ENCODE measurements around a stretch of chr12.

DNA sequence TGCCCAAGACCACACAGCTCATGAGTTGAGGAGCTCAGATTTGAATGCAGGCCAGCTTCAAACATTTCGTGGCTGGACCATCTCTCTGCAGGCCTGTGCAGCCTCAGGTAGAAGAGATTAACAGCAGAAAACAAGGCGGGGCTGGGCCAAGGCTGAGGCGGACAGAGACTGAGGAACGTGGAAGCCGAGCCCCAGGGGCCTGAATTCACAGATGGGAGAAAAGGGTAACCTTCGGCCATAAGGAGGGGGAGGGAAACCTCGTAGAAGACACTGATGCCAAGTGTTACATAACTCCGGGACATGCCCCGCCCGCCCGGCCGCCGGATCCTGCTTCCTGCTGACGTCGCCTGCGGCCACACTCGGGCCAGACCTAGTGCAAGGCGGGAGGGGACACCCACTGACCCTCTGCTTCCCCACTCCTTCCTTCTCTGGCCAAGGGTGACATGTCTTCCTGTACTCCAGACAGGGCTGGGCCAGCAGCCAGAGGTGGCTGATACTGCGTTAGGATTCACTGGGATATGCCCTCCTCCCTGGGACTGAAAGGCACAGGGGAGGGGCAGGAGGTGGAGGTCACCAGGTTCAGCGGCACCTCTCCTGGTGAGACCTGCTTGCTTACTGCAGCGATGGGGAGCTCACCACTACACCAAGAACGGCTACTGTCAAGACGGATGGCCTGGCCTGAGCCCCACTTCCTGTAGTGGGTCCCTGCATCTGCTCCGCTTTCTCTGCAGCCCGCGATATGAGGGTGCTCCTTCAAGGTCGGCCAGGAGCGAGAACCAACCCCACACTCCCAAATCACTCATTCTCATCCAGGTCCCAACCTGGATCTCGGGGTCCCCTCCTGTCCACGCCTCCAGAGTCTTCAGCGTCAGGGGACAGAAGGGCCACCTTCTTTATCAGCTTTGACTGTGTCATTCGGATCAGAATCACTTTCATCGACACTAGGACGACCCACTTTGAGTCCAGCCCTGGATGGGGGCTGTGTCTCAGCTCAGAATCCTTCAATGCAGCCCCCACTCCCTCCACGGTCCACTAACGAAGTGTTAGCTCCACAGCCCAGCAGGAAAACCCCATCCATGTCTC, 87.1 kb downstream of the RFLNA start:
- RRBS, 2 experiments = no CpG with 5 or more reads among the region's 36 CpGs
CAGE:
- cytosol, long polyA minus RNA = no peak
- cytosol, long polyA plus RNA = no peak
- long polyA plus RNA = no peak
- nucleus, long polyA minus RNA = no peak
- nucleus, long polyA plus RNA = no peak

DNA sequence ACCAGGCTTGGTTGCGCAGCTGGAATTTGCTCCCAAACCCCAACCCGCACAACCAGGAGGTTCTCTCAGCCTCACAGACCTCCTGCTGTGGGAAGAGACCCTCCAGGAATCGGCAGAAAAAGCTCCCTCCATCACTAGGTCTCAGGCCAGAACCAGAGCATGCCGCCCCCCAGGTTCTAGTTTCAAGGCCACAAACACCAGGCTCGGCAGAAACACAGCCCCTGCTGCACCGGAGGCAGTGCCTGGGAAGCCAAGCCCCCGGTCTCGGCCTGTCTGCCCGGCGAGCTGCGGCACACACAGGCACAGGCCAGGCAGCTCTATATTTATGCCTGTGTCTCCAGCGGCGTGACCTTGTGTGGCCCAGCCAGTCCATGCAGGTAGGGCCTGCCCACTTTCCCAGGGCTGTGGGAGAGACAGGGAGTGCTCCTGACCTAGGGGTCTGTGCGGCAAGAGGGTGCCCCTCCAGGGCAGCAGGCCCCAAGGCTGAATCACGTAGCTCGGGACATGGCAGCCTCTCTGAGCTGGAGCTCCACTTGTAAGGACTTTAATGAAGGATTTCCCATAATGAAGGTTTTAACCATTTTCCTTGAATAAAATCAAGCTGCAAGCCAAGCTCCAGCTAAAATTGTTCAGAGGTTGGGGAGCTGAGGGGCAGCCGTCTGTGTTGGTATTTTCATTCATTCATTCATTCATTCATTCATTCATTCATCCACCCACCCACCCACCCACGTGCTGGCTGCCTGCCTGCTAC, 91.8 kb downstream of the RFLNA start:
- RRBS, 2 experiments = no CpG with 5 or more reads among the region's 18 CpGs
CAGE:
- cytosol, long polyA minus RNA = no peak
- cytosol, long polyA plus RNA = no peak
- long polyA plus RNA = no peak
- nucleus, long polyA minus RNA = no peak
- nucleus, long polyA plus RNA = no peak

- RRBS, 2 experiments = 91% methylated on average over 6 of the region's 30 CpGs; no CpG with 5 or more reads in 1 of the 2 experiments
CAGE:
- cytosol, long polyA minus RNA = no peak
- cytosol, long polyA plus RNA = no peak
- long polyA plus RNA = no peak
- nucleus, long polyA minus RNA = no peak
- nucleus, long polyA plus RNA = no peak
Measured at GRCh38 chr12:124396652-124397338, 101.9 kb downstream of the RFLNA start.

DNA sequence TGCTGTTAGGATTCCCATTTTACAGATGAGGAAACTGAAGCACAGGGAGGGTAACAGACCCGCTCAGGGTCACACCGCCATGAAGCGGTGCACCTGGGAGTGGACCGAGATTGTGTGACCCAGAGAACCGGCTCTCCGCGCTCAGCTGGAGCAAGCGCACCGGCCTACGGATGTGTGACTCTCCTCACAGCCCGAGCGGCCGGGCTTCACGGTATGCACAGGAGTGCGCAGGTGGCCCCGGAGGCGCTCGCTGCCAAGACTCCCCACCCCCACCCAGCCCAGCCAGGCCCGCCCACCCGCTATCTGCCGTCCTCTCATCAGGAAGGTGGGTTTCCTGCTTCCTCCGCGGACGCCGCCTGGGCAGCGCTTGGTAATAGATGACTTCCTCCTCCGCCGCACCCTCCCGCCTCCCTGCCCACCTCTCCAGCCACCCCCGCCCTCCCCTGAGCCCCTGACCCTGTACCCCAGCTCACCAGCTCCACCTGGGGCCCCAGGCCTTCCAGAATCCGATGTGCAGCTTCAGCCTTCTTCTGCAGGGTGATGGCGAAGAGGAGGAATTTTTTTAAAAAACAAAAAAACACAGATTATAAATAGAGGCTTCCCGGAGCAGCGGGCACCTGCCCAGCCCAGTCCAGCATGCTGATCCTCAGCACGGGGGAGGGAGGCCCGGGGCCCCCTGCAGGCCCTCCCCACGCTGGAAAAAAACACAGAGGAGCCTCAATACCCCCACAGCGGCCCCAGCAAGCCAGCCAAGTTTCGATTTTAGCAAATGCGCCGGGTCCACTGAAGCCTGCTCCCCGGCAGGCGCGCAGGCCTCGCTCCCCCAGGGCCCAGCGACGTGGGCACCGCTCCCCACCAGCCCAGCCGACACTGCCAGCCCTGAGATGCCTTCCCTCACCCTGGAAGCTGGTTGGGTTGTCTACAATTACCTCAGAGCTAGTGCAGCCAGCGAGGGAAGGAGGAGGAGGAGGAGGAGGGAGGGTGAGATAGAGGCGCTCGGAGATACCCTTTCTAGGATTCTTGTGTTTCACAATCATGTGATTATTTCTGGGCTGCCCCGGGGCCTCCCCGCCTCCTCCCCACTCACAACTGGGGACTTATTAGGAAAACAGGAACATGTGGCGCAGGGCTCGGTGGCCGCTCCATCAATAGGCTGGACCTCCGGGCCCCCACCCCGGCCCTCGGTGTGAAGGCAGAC, 110.4 kb downstream of the NCOR2 start:
- RRBS, 2 experiments = 95 to 96% methylated on average over 19 to 21 of the region's 60 CpGs
CAGE:
- cytosol, long polyA minus RNA = no peak
- cytosol, long polyA plus RNA = no peak
- long polyA plus RNA = no peak
- nucleus, long polyA minus RNA = no peak
- nucleus, long polyA plus RNA = no peak

GRCh38 chr12:124486304-124486939, 81.0 kb downstream of the NCOR2 start:
- RRBS, 2 experiments = 97 to 99% methylated on average over 4 of the region's 27 CpGs
CAGE:
- cytosol, long polyA minus RNA = no peak
- cytosol, long polyA plus RNA = no peak
- long polyA plus RNA = no peak
- nucleus, long polyA minus RNA = no peak
- nucleus, long polyA plus RNA = no peak

DNA sequence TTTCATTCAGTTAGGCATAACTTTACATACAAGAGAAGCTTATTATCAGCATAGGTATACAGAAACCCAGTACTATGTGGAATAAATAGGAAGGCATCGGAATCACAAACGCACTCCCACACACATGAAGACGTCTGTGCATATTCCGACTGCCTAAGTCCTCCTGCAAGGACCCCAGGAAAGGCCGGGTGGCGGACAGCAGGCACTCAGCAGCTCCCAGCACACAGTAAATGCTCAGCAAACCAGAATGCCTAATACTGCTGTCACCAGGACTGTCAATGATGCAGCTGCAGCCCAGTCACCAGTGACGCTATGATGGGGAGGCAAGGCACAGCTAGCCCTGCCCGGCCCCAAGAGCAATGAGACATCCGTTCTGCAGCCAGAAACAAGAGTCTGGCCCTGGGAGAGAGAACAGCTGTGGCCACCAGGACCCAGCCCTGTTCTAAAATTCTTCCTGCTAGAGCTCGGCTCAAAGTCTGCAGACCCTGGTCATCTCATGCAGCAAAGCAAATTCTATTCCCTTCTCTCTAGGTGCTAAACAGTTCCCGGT, 69.8 kb downstream of the NCOR2 start:
- RRBS, 2 experiments = no CpG with 5 or more reads among the region's 11 CpGs
CAGE:
- cytosol, long polyA minus RNA = no peak
- cytosol, long polyA plus RNA = no peak
- long polyA plus RNA = no peak
- nucleus, long polyA minus RNA = no peak
- nucleus, long polyA plus RNA = no peak

- RRBS, 2 experiments = under 1% methylated on average over 5 of the region's 11 CpGs; no CpG with 5 or more reads in 1 of the 2 experiments
CAGE:
- cytosol, long polyA minus RNA = no peak
- cytosol, long polyA plus RNA = no peak
- long polyA plus RNA = no peak
- nucleus, long polyA minus RNA = no peak
- nucleus, long polyA plus RNA = no peak
Measured at GRCh38 chr12:124568033-124568249, 529 bp upstream of the NCOR2 start.

DNA sequence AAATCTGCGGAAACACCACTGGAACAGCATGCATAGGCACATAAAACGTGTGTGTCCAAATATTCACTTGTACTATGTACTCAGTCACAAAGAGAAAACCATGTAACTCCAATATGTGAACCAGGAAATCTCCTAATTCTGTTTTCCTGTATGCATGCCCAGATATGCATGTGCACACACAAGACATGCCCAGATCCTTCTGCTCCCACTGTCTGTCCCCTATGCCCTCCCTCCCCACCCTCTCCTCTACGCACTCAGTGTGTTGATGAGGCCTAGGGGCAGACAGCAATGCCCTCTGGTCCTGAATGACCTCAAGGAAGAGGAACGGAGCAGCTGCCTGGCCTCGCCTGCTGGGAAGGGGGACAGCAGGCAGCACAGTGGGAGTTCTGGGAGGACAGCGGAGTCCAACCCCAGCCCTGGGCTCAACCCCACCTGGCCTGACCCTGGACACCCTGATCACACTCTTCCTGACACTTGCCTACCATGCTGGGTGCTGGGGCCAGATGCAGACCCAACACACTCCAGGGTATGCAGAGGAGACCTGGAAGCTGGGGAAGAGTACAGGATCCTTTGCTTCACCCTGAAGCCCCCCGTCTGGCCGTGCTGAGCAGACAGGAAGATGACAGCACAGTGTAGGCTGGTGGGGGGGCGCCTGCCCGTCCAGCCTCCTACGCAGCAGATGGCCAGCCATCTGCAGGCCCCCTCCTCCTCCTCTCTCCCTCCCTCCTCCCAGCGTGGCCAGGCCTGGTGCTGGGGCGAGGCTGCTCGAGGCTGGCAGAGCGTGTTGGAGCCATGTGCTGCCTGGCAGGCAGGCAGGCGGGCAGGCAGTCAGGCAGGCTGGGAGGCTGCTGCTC, 106.6 kb upstream of the NCOR2 start:
- RRBS, 2 experiments = no CpG with 5 or more reads among the region's 16 CpGs
CAGE:
- cytosol, long polyA minus RNA = no peak
- cytosol, long polyA plus RNA = no peak
- long polyA plus RNA = no peak
- nucleus, long polyA minus RNA = no peak
- nucleus, long polyA plus RNA = no peak

DNA sequence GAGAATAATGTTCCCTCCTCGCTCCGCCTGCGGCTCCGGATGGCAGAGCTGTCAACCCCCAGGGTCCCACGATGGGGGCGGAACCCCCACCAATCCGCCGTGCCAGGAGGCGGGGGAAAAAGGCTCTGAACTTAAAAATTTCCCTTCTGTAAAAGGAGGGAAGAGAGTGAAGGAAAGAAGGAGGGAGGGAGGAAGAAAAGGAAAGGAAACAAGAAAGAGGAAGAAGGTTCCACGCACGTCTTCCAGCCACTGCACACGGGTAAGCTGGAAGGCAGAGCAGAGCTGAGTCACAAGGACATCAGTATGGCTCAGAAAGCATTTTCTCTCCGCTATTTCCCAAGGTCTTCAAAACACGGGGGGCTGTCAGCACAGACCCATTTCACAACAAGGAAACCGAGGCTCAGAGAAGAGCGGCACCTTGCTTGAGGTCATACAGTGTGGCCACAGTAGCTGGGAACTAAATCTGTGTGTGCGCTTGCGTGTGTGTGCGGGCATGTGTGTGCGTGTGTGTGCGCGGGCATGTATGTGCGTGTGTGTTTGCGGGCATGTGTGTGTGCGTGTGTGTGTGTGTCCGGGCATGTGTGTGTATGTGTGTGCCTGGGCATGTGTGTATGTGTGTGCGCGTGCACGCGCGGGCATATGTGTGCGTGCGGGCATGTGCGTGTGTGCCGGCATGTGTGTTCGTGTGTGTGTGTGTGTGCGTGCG, 108.9 kb upstream of the NCOR2 start:
- RRBS, 2 experiments = 96 to 98% methylated on average over 5 of the region's 38 CpGs
CAGE:
- cytosol, long polyA minus RNA = no peak
- cytosol, long polyA plus RNA = no peak
- long polyA plus RNA = no peak
- nucleus, long polyA minus RNA = no peak
- nucleus, long polyA plus RNA = no peak

GRCh38 chr12:124694597-124695444, 127.4 kb upstream of the NCOR2 start:
- RRBS, 2 experiments = no CpG with 5 or more reads among the region's 12 CpGs
CAGE:
- cytosol, long polyA minus RNA = no peak
- cytosol, long polyA plus RNA = no peak
- long polyA plus RNA = no peak
- nucleus, long polyA minus RNA = no peak
- nucleus, long polyA plus RNA = no peak

DNA sequence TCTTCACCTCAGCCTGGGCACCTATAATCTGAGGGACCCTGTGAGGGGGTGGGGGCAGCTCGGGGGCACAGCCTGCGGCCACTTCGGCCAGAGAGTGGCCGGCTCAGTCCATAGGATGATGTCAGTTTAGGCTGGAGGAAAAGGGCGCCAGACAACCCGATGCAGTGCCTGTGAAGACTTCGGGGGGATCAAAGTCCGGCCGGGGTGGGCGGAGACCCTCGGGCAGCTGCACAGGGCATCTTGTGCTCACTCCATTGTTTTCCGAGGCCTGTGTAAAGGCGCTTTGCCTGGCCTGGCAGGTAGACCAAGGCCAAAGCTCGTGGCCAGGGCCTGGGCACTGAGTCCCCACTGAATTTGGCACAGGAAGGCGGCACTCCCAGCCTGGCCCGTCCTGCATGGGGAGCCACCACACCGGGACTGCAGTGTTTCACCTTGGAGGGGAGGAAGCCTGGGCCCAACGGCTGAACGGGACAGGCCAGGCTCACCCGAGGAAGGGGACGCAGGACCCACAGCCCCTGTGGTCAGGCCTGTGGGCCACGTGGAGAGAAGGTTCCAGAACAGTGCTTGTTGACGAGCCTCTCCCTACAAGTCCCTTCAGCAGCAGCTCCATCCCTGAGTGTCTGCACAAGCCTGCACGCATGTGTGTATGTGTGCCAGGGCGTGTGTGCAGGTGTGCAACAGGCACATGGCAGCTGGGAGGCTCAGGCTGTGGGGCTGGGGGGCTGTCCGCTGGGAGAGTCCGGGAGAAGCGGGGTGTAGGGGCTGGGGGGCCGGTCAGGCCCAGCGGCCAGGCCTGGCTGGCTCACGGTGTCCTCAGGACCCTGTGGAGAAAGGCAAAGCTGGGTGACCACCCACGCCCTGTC, 85.7 kb downstream of the SCARB1 start:
- RRBS, 2 experiments = 0 to 13% methylated on average over 1 to 3 of the region's 32 CpGs
CAGE:
- cytosol, long polyA minus RNA = no peak
- cytosol, long polyA plus RNA = no peak
- long polyA plus RNA = no peak
- nucleus, long polyA minus RNA = no peak
- nucleus, long polyA plus RNA = no peak

GRCh38 chr12:124796432-124796700, 67.3 kb downstream of the SCARB1 start:
- RRBS, 2 experiments = no CpG with 5 or more reads among the region's 5 CpGs
CAGE:
- cytosol, long polyA minus RNA = no peak
- cytosol, long polyA plus RNA = no peak
- long polyA plus RNA = no peak
- nucleus, long polyA minus RNA = no peak
- nucleus, long polyA plus RNA = no peak

DNA sequence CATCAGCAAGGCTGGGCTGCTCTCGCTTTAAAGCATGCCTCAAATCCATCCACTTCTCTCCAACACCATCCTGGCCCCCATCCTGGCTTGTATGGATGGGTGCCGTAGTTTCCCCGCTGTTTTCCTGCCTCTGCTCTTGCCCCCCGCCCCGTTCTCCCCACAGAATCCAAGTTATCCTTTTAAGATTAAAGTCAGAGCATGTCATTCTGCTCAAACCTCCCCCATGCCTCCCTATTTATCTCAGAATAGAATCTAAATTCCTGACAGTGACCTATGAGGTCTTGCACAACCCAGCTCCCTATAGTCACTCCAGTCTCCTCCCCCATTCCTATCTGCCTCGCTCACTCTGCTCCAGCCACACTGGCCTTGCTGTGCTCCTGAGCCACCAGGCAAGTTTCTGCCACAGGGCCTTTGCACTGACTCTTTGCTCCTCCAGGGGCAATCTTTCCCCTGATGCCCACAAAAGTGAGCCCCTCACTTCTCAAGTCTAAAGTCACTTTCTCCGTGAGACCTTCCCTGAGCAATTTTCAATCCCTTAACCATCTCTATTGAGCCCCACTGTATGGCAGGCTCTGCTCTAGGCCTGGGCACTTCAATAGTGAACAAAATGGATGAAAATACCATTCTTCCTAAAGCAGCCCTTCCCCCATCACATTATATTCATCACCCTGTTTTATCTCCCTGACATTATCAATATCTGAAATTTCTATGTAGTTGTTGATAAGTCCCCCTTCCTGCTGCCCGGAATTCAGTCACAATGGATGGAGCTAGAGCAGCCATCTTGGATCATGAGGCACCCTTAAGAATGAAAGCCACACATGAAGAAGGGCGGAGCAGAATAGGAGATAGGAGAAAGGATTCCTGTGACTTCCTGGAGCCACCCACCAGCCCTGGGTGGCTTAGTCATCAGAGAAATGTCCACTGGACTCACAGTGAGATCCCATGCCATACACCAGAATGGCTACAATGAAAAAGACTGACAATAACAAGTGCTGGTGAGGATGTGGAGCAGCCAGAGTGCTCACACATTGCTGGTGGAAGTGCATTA, 34.1 kb downstream of the SCARB1 start:
- RRBS, 2 experiments = no CpG with 5 or more reads among the region's 9 CpGs
CAGE:
- cytosol, long polyA minus RNA = no peak
- cytosol, long polyA plus RNA = no peak
- long polyA plus RNA = no peak
- nucleus, long polyA minus RNA = no peak
- nucleus, long polyA plus RNA = start-site peak on the minus strand centred at position 327 of the sequence, 248 bp wide, 7 and 6 reads in 2 replicates

- RRBS, 2 experiments = no CpG with 5 or more reads among the region's 27 CpGs
CAGE:
- cytosol, long polyA minus RNA = no peak
- cytosol, long polyA plus RNA = no peak
- long polyA plus RNA = no peak
- nucleus, long polyA minus RNA = no peak
- nucleus, long polyA plus RNA = no peak
Measured at GRCh38 chr12:124855135-124856379, 8.1 kb downstream of the SCARB1 start.

DNA sequence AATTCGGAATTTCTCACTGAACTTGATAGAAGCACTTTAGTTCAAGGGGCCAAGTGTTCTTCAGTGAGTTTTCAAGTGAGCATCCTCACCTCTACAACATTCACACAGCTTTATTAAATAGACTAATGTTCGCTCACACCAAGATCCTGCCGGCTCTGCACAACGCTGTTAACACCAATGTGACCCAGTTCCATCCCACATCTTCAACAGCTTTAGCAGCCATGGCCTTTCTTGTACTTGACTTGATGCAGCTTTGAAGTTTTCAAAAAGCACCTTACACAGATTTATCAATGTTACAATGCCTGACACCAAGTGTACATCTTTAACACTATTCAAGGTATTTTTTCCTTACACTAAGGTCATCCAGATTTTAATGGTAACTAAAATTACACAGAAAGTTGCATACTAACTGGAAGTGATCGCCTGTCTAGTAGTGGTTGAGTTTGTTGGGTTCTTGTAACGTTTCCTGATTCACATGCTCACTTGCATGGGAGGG, 4.4 kb downstream of the UBC start:
- RRBS, 2 experiments = no CpG with 5 or more reads among the region's 6 CpGs
CAGE:
- cytosol, long polyA minus RNA = no peak
- cytosol, long polyA plus RNA = no peak
- long polyA plus RNA = no peak
- nucleus, long polyA minus RNA = no peak
- nucleus, long polyA plus RNA = no peak

- RRBS, 2 experiments = no CpG with 5 or more reads among the region's 48 CpGs
CAGE:
- cytosol, long polyA minus RNA = no peak
- cytosol, long polyA plus RNA = no peak
- long polyA plus RNA = no peak
- nucleus, long polyA minus RNA = no peak
- nucleus, long polyA plus RNA = no peak
Measured at GRCh38 chr12:124939447-124940577, 25.4 kb upstream of the UBC start.

DNA sequence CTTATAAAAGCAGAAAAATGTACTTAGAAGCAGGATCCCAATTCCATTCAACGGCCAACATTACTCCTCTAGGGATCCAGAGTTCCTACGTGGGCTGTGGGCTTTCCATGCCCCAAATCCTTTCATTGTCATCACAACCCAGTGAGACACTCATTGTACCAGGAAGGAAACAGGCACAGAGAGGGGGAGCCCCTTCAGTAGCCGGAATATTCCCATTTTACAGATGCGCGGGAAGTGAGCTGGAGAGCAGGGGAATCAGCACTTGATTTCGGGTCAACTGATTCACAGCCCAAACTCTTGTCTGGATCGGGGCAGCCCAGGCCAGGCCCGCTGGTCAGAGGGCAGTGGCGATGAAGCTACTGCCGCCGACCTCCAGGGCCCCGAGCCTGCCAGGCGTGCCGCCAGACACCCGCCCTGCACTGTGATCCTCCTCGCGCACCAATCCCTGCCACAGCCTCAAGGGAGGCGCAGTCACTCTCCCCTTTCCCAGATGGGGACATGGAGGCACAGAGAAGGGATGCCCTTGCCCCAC, 9.0 kb downstream of the DHX37 start:
- RRBS, 2 experiments = no CpG with 5 or more reads among the region's 18 CpGs
CAGE:
- cytosol, long polyA minus RNA = no peak
- cytosol, long polyA plus RNA = no peak
- long polyA plus RNA = no peak
- nucleus, long polyA minus RNA = no peak
- nucleus, long polyA plus RNA = no peak

GRCh38 chr12:125024824-125026046, 31.8 kb downstream of the BRI3BP start:
- RRBS, 2 experiments = 98 to 99% methylated on average over 10 of the region's 50 CpGs
CAGE:
- cytosol, long polyA minus RNA = no peak
- cytosol, long polyA plus RNA = no peak
- long polyA plus RNA = no peak
- nucleus, long polyA minus RNA = no peak
- nucleus, long polyA plus RNA = no peak

DNA sequence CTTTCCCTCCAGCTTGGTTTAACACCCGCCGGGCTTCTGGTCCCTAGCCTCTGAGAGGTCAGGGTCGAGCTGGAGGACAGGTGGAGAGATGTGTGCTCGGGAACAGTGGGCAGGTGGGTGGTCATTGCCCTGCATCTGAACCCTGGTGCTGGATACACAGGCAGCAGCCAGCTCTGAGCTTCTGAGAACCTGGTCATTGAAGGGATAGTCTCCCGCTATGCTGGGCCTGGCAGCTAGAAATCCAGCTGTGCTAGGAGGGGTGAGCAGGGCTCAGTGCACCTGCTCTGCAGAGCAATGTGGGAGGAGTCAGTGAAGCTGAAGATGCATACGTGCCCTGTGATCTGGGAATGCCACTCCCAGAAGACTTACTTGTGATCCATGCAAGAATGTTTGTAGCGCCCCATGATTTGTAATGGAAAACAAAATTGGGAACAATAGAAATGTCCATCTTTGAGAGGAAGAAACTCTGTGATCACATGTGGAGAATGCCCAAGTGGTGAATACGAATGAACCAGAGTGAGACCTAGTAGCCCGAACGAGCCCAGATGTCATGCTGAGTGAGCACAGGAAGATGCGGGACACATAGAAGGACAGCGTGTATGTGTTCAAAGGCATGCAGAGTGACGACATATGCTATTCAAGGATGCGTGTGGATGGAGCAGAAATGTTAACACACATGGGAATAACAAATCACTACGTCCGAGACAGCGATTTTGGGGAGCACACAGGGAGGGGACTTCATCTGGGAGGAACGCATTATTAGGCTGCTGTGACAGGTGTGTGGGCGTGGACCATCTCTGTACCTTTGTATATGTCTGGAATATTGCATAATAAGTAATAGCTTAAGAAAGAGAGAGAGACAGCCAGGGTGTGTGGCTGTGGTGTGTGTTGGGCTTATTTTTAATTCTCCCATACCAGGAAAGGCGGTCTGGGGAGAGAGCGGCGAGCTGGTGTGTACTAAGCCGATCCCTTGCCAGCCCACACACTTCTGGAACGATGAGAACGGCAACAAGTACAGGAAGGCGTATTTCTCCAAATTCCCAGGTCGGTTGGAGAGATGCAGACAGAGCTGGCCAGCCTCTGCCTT, 57.4 kb upstream of the TMEM132B start:
- RRBS, 2 experiments = no CpG with 5 or more reads among the region's 27 CpGs
CAGE:
- cytosol, long polyA minus RNA = no peak
- cytosol, long polyA plus RNA = no peak
- long polyA plus RNA = no peak
- nucleus, long polyA minus RNA = no peak
- nucleus, long polyA plus RNA = no peak

GRCh38 chr12:125143385-125144329, 42.5 kb upstream of the TMEM132B start:
- RRBS, 2 experiments = 94 to 97% methylated on average over 5 of the region's 19 CpGs
CAGE:
- cytosol, long polyA minus RNA = no peak
- cytosol, long polyA plus RNA = no peak
- long polyA plus RNA = no peak
- nucleus, long polyA minus RNA = no peak
- nucleus, long polyA plus RNA = no peak

Measured in HepG2 (cell line).